ENCODE measurements around a stretch of chr2.

GRCh38 chr2:64837970-64838679, 151.1 kb upstream of the SLC1A4 start:
- RRBS, result no CpG with 5 or more reads among the region's 8 CpGs

GRCh38 chr2:64866713-64867240, 122.4 kb upstream of the SLC1A4 start:
- RRBS, result no CpG with 5 or more reads among the region's 12 CpGs

DNA sequence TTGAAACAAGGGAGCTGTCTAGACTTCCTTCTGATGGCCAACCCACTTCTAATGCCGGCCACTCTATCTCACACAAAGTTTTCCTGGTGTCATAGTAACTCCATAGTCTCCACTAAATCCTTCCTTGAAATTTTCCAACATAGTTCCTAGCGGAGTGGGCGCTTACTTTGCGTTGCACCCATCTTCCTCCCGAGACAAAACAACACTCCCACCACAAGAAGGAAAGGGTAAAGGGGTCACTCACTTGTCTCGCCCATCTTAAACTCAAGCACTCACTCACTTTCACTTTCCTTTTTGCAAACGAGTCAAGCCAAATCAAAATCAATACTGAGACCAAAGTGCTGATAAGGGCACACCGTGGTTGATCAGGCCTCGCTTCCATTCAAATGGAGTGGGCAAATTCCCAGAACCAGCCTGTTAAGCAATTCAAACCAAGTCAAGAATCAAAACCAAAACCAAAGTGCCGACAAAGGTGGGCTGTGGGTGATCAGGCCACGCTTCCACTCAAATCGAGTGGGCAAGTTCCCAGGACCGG, 90.3 kb upstream of the SLC1A4 start:
- RRBS, result no CpG with 5 or more reads among the region's 13 CpGs

DNA sequence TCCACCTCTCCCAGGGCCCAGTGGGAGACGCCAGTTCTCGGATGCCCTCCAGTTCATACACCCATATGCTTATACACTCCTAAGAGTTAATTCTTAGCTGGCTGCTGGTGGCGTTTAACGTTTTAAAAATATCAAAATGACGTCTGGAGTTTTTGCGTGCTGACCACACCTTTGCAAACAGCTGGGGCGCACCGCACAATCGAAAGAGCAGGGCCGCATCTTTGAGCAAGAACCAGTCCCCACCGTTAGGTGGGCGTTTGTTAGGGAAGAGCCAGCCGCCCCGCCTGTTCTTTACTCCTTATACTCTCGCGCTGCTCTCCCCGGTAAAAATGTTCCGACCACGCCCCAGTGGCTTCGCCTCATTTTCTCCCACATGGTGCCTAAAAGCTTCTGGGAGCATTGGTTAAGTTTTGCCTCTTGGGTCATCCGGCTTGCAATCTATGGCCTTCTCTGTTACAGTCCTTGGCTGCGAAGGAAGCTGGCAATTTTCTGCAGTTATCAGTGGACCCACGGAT, 1.0 kb downstream of the SLC1A4 start:
- RRBS, result 8% methylated on average over 5 of the region's 23 CpGs

DNA sequence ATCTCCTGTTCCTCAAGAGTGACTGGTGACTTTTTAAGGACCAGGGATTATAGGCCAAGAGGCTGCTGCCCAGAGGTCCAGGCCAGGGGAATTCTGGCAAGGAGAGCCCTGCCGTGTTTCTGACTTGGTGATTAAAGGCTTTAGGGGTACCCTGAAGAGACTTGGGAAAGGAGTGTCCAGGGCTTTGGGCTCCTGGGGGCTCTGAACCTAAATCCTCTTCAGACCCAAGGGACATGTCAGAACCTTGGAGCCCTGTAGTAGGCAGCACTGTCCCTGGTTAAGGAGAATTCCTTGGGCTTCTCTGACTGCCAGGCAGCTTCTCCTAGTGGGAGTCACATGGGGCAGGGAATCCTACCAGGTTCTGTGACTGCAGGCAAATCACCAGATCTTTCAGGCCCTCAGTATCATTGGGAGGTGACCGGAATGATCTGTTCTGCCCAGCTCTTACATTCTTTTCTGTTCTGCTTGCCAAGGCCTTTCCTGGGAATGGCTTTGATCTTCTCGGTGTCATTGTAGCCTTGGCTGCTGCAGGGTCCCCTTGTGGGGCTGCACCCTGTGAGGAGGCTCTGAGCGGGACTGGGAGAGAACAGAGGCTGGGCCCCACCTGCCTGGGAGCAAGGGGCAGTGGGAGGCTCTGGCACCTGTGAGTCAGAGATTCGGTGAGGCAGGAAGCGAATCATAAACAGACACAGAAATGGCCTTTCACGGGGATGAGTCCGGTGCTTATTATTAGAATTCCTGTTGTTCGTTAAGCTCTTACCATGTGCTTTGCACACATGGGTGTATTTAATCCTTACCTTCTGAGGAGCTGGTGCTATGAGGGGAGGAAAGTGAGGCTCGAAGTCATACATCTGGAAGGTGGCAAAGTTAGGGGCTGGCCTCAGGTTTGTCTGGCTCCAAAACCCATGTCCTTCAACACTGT, 14.0 kb downstream of the CEP68 start:
- RRBS, result no CpG with 5 or more reads among the region's 10 CpGs

- RRBS, result 99% methylated on average over 3 of the region's 15 CpGs
Observed at GRCh38 chr2:65071332-65072185, 15.3 kb downstream of the CEP68 start.

- RRBS, result no CpG with 5 or more reads among the region's 11 CpGs
Observed at GRCh38 chr2:65082398-65083701, 26.6 kb downstream of the CEP68 start.

GRCh38 chr2:65084127-65085274, 28.3 kb downstream of the CEP68 start:
- RRBS, result no CpG with 5 or more reads among the region's 4 CpGs

DNA sequence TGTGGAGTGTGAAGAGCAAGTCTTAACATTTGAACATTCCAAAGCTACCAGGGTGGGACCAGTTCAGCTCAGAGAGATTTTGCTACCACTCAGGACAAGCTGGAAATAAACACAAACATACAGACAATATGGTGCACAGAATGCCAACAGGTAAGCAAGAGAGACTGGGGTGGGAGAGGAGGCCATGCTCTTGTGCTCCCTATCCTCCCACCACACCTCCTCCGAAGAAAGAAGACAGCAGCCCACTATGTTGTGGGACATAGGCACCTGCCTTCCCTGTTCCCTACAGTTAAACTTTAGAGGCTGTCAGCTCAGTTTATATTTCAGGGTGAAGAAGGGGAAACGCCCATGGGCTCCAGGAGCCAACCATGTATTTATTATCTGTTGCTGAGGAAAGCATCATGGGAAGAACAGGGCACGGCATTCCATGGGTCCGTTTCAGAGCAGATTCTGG, 56.5 kb downstream of the SPRED2 start:
- RRBS, result no CpG with 5 or more reads among the region's 4 CpGs

DNA sequence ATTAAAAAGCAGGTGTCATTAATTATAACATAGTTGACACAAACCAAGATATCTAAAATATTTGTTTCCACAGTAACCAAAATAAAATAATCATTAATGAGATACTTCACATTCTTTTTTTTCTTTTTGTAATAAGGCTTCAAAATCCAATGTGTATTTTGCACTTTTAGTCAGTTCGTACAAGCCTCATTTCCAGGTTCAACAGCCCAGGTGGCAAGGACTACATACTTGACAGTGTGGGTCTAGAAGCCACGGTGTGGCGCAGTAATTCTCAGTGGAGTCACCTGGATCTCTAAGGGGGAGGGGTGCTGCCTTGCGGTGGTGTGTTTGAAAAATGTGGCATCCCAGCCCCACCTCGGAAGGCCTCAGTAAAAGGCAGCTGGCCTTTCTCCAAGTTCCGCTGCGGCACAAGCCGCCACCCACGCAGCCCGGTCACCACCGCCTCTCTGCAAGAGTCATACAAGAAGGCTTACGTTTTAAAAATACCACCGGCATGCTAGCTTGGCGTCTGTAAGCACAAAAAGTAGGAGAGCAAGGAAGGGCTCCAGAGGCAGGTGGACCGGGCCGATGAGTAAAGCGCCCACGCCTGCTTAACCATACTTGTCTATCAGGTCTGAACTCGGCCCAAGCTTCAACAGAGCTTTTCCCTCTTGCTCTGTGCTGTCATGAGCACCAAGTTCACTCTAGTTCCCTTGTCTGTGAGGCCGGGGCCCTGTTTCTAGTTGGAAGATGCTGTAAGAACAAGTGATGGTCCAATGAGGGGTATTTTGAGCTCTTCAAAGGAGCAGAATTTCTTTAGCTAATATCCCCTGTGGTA, 49.6 kb downstream of the SPRED2 start:
- RRBS, result 63% methylated on average over 3 of the region's 20 CpGs

GRCh38 chr2:65389845-65390504, 42.4 kb downstream of the SPRED2 start:
- RRBS, result no CpG with 5 or more reads among the region's 8 CpGs

- RRBS, result no CpG with 5 or more reads among the region's 12 CpGs
Observed at GRCh38 chr2:65395058-65395418, 37.4 kb downstream of the SPRED2 start.

DNA sequence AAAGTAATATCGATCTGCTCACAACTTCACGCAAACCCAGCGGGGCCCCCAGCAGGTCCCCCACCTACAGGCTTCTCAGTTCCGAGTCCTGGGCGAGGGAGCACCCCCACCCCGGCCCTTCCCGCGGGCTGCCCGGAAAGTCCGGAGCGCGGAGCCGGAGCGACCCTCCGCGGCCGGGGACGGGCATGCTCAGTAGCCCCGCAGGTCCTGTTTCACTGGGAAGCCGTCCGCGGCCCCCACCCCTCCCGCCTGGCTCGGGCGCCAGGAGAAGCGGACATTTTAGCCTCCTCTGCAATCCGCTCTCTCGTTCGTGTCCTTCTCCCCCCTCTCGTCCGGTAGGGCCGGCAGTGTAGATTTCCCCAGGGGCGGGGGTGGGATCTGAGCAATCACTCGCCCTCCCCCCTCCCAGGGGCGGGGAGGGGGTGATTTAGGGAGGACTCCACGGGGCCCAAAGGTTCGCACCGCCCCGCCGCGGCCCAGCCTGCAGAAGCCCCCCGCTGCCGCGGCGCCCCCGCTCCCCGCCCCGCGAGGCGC, 3.4 kb upstream of the SPRED2 start:
- RRBS, result no CpG with 5 or more reads among the region's 50 CpGs

DNA sequence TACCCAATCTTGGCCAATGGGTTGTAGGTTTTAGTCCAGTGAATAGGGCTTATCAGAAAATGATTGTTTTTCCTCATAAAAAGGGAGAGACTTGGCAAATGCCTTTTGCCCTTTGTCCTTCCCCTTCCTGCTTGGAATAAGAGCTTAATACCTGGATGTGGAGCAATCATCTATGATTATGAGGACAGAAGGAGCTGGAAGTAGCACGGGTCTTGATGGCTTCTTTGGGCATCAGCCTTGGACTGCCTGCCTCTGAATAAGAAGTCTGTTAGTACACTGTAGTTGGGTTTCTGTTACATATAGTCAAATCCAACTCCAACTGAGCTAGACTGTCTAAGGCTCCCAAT, 23.1 kb upstream of the SPRED2 start:
- RRBS, result no CpG with 5 or more reads among the region's 1 CpG

DNA sequence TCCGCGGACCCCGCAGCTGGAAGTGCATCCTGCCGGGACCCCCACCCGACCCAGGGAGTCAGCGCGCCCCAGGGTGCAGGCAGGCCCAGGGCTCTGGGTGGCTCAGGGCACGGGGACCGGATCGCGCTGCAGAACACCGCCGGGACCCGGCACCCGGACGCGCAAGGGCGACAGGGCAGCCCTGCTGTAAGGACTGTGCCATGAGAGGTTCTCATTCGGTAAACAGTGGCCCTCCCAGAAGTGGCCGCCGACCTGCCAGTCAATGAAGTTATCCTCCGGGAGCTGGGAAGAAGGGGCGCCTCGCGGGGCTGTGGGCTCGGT, 8.2 kb upstream of the MEIS1 start:
- RRBS, result 13% methylated on average over 9 of the region's 26 CpGs

GRCh38 chr2:66553592-66553812, 118.6 kb downstream of the MEIS1 start:
- RRBS, result no CpG with 5 or more reads among the region's 1 CpG

DNA sequence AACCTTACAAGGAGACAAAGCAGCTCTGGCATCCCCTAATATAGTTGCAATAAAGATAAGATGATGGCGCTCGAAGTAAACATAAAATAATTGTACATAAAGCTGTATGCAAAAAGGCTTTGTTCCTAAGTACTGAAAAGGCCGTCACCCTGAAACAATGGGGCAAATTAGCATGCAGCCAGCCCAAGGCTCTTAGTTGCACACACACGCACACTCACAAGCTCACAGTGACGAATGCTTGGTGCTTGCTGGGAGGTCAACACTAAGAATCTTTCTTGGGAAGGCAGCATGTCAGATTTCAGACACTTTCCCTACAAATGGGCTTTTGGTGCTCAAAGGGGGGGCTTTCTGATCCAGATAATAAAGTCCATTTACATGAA, 370.2 kb downstream of the MEIS1 start:
- RRBS, result no CpG with 5 or more reads among the region's 5 CpGs

GRCh38 chr2:67215242-67215650, 181.9 kb upstream of the ETAA1 start:
- RRBS, result no CpG with 5 or more reads among the region's 8 CpGs

DNA sequence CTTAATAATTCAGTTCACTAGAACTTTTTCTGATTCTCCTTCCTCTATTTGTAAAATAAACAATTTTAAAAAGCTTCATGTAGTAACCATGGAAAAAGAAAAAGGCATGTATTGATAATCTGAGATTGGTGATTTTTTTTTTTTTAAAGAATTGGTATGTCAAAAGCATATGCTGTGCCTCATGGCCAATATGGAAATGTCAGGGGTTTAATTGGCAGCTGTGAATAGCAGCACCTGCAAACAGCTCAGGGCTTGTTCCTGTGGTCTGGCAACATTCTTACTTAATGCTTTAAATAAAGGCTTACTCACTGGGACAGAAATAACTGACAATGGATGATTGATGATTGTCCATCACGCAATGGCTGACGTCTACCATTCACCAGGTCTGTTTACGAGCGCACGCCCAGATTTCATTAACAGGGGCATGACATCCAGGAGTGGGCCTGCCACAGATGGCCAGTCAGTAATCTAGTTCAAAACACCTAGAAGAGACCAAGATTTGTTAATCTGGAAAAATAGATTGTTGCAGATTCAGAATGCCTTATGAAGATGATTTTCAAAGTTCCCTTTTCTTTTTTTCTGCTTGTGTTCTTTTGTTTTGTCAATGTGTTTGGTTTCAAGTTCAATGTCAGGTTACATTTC, 66.7 kb downstream of the ETAA1 start:
- RRBS, result no CpG with 5 or more reads among the region's 5 CpGs